HT-29 (cell line): ENCODE data around the gene ZNF248.

DNA sequence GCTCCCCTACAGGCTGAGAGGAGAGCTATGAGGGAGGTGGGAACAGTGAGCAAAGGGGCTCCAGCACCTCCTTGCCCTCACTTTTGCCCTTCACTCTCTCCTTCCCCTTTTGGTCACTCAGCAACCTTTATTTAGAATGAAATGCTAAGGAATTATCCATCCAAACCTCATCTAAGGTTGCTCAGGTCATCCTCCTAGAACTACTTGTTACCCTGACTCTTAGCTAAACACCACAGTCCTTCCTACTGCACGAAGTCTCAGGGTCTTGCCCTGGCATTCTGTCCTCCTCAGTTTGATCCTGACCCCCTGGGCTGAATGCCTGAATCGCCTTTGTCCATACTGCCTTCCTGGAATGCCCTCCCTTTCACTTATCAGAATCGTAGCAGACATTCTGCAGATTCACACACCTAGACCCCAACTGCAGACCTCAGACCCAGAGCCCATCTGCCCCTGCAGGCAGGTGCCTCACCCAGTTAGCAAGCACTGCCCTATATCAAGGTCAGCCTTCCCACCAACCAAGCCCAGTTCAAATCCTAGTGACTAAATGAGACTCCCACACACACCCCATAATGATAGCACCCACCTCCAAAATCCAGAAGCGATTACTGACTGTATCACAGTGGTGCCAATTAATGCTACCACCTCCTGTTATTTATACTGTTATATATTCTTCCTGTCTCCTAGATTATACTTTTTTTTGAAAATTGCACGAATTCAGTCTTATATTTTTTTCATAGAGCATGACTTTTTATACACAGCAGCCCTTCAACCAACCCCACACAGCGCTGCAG is 3.9 kb downstream of the PARD3 start:
- RAMPAGE, long total RNA, result no peak

- RAMPAGE, long total RNA, result no peak
These were observed 38.6 kb downstream of the CREM start for GRCh38 chr10:35165157-35165649.

- RAMPAGE, long total RNA, result no peak
These were observed 77.2 kb downstream of the CREM start for GRCh38 chr10:35203795-35204232.

DNA sequence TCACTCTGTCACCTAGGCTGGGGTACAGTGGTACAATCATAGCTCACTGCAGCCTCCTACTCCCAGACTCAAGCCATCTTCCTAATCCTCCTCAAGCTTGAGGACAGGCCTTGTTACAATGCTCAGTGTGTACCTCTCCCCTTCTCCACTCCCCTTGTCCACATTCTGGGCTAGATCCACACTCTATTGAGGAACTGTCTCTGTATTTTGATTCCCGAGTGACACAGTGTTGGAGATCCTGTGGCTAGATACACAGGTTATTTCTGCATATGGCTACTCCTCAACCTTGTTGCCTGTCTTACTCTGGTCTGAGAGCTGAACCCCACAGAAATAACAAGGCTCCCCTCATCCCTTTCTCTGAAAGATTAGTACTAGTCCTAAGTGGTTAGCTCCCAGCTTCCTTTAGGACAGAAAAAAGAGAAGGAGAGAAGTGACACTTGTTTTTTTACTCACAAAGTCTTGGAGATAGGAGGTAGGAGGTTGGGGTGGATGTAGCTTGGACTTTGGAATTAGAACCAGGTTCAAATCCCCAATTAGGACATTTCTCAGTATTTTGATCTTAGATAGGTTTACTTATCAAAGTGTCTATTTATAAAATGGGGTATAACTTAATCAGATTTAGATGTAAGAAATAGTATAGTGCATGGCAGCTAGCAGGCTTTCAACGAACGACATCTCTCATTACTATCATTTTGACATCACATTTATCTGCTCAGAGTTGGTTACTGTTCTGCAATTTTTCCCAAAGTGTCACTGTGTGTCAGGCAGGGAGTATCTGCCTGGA is 3.0 kb upstream of the CCNY start:
- RAMPAGE, long total RNA, result no peak

DNA sequence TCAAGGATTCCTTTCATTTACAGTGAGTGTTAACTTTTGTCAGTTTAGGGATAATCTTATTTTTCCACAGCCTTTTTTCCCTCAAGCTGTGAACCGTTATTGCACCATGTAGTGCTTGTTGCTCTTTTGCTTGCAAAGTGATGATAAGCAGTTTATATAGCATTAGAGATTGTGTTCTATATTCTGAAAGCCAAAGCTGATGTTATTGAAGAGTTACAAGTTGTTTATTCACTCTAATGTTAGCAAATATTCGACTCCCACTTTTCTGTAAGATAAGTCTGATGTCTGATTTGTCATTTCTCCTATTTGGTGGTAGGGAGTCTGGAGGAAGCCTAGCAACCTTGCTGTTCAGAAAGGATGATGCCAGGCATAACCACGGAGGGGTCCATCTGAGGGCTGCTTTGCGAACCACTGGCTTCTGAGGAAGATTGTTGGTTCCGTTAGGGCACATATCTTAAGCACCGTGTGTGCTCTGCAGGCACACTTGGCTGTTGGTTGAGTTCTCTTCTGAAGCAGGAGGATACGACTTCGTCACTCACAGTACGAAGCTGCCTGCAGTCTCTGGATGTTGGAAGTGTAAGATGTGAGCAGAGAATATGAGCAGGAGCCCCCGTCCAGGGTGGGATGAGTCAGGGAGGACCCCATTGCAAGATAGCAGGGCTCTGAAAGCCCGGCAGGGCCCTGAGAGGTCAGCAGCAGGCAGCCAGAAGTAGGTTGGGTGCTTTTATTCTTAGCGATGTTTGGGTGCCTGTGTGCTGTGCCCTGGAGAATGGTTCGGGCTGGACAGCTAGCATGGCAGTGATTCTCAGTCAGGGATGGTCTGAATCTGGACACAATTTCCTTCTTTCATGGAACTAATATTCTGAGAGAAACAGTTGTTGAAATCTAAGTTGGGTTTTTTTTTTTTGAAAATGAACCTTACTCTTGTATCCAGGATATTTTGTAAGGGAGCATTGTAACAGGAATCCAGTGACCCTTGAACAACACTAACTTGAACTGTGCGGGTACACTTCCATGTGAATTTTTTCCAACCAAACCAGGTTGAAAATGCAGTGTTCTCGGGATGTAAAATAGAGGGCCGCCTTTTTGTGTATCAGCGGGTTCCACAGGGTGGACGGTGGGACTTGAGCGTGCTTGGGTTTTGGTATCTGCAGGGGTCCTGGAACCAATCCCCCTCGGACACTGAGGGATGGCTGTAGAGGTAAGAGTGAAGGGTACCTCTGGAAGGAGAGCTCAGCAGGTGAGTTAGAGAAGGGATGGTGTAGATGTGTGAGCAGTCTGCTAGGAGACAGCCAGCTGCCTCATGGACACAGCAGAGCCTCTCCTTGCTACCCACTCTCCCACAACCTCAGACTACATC is 12.2 kb downstream of the CCNY start:
- RAMPAGE, long total RNA, result no peak

DNA sequence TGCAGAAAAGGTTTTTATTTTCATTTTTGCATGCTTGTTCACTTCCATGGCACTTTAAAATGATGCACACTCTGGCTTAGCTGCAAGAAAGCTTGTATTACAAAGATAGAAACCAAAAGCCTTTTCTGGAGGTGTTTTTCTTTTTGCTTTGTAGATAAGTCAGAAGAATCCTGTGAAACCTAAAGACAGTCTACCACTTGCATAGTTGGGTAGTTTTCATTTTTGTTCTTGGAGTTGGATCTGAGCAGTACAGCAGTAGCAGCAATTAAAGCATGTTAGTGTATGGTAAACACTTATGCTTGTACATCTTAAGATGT is 19.7 kb downstream of the CCNY start:
- RAMPAGE, long total RNA, result no peak

DNA sequence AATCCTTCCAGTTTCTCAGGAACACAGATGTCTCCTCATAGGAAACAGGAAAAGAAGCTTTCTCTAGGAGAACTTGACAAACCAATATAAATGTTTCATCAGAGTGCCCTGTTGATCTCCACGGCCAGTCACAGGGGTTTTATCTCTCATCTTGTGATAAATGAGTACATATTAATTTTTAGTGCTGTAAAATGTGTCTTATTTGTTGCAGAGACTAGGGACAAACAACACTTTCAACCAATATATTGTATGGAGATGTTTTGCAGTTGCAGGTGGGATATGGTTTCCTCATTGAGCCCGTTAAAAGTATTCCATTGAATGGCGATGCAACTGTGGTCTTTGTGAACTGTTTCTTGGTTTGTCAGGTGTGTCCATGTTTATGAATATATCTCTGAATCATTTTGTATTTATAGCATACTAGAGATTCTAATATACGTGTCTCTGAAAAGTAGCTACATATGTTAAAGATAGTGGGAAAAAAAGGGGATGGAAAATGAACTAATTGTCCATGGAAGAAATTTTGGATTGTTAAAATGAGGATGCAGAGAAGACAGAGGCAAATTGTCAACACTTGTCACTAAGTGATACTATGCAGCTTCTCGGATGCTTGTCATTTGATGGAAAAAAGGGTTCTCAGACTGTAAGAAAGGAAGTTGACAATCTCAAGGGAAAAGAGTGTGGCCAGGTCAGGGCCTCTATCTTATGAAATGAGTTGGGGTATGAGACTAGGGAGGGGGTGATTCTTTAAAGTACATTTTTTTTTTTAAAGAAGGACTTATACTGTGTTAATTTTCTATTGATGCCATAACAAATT is 38.2 kb downstream of the CCNY start:
- RAMPAGE, long total RNA, result no peak

GRCh38 chr10:35407467-35408155 is 71.3 kb downstream of the CCNY start:
- RAMPAGE, long total RNA, result no peak

GRCh38 chr10:35450097-35450518 is 113.8 kb downstream of the CCNY start:
- RAMPAGE, long total RNA, result no peak

GRCh38 chr10:35640518-35641592 is 1.2 kb downstream of the FZD8 start:
- RAMPAGE, long total RNA, result no peak

DNA sequence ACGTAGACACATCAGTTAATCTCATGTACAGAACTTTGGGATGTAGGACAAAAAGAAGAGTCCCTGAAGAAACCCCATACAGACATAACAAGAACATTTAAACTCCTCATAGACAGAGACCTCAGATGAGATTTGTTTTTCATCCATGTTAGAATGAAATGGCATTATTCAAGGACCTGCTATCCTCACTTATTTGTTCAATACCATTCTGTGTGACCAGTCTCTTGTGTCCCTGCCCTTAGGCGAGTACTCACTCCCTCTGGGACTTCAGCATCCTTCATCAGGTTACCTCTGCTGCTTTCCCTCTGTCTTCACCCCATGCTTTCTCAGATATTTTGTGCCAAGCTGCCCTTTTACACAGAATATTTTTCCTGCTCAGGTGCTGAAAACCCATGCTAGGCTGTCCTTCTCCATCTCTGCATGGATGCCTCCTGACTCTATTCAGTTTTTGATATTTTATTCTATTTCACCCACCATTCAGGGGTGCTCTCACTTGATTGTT is 119.0 kb downstream of the ANKRD30A start:
- RAMPAGE, long total RNA, result no peak

- RAMPAGE, long total RNA, result no peak
These were observed at the start of gene ZNF248 for GRCh38 chr10:37856696-37857876. Gene ZNF248, minus strand, starts transcription at chr10:37857610.

DNA sequence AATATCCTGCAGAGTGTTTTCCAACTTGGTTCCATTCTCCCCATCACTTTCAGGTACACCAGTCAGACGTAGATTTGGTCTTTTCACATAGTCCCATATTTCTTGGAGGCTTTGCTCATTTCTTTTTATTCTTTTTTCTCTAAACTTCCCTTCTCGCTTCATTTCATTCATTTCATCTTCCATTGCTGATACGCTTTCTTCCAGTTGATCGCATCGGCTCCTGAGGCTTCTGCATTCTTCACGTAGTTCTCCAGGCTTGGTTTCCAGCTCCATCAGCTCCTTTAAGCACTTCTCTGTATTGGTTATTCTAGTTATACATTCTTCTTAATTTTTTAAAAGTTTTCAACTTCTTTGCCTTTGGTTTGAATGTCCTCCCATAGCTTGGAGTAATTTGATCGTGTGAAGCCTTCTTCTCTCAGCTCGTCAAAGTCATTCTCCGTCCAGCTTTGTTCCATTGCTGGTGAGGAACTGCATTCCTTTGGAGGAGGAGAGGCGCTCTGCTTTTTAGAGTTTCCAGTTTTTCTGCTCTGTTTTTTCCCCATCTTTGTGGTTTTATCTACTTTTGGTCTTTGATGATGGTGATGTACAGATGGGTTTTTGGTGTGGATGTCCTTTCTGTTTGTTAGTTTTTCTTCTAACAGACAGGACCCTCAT is 107.5 kb downstream of the ZNF33B start:
- RAMPAGE, long total RNA, result no peak

GRCh38 chr10:42646860-42647549 is 8.6 kb upstream of the ZNF33B start:
- RAMPAGE, long total RNA, result no peak

- RAMPAGE, long total RNA, result no peak
These were observed 805 bp upstream of the BMS1 start for GRCh38 chr10:42781696-42782284.

DNA sequence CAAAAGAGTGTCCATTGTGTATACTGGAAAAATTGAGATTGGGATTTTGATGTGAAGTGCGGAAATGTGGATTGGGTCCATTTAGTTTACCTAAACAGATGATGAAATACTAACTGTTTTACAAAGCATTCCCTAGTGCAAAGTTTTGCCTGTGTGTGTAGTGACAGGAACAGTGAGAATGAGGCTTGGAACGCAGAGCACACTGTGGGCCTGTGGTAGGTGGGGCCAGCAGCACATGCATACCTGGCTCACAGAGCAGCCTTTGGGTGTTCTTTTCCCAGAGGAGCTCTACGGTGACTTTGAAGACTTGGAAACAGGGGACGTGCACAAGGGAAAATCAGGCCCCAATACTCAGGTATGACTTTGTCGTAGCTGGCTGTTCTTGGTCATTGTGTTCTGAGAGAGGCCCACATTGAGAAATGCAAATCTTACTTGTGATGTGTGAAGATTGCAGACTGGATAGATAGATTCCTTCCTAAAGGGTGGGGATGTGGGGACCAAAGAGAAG is 33.8 kb downstream of the BMS1 start:
- RAMPAGE, long total RNA, result no peak

DNA sequence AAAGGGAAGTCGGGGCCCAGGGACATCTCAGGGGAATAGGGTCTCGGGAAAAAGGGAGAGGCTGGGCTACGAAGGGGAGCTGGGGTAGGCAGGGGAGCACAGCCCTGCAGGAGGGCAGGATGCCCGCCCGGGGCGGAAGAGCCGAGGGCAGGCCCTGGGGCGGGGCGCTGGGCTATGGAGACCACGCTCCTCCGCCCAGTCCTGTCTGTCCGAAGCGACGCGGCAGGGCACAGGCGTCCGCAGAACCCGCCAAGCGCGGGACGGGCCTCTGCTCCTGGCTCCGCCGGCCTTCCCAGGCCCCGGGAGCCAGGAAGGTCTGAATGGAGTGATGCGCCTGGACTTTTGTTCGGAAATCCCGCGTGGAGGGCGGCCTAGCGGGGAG is 143.5 kb upstream of the RET start:
- RAMPAGE, long total RNA, result no peak

DNA sequence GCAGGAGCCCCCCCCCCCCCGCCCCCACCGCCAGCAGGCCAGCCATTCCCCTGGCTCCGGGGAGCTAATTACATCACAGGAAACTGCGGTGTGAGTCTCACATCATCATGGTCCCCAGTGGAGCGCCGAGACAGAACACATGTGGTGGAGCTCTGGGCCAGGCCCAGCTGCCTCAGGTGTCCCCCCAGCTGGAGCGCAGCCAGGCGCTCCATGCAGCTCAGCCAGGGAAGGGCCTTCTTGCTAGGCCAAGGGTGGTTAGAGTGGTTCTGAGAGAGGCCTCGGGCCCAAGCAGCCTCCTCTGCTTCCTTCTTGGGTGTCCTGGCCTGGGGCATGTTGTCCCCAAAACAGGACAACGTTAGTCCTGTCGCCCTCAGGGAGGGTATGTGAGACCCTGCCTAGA is 37.3 kb upstream of the RET start:
- RAMPAGE, long total RNA, result no peak

DNA sequence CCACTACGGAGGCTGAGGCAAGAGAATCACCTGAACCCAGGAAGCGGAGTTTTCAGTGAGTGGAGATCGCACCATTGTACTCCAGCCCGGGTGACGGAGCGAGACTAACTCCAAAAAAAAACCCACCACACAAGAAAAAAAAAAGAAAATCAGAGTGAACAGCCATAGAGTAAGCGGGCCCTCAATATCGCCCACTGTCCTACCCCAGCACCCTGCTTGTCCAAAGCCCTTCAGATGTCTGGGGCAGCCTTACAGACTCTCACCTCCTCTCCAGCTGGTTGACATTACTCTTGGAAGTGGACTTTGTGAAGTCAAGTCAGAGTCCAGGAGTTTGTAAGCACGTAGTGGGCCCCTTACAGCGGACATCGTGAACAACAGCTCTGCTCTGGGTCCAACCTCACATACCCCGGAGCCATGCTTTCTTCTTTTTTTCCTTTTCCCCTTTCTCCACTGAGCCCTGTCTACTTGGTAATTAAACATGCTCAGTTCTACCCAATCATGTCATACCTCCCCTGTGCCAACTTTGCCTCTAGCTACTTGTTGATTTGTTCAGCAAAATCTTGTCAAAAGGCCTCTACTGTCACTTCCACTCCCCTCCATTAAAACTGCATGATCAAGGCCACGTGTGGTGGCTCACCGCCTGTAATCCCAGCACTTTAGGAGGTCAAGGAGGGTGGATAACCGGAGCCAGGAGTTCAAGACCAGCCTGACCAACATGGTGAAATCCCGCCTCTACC is 17.5 kb downstream of the HNRNPF start:
- RAMPAGE, long total RNA, result no peak

- RAMPAGE, long total RNA, result no peak
These were observed 726 bp downstream of the ZNF485 start for GRCh38 chr10:43607038-43607289.